Measurements from ENCODE around the genes PHKG1 and NUPR2.

DNA sequence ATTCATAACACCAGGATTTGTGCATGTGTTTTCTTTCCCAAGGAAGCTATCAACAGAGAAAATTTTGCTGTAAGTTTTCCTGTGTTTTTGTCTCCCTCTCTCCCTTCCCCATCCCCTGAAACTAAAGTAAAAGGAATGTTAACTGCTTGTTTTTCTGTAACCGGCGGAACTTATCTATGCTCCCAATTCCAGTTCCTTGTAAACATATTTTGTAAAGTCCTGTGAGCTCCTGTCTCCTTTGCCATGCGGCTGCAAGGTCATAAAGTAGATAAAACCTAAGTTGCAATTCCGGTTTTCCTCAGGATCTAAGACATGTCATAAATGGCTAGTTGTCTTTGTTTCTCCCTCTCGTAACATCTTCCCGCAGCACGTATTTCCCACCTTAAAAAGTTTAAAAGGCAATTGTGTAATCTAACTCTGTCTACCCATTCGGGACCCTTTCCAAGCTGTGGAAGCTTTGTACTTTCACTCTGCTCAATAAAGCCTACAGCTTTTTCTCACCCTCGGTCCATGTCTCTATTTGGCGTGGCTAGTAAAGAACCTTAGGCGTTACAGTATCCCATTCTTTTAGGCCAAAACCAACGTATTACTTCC is 78.9 kb upstream of the POM121L12 start:
- PRO-cap, result no peak
- RAMPAGE, long total RNA, result no peak

DNA sequence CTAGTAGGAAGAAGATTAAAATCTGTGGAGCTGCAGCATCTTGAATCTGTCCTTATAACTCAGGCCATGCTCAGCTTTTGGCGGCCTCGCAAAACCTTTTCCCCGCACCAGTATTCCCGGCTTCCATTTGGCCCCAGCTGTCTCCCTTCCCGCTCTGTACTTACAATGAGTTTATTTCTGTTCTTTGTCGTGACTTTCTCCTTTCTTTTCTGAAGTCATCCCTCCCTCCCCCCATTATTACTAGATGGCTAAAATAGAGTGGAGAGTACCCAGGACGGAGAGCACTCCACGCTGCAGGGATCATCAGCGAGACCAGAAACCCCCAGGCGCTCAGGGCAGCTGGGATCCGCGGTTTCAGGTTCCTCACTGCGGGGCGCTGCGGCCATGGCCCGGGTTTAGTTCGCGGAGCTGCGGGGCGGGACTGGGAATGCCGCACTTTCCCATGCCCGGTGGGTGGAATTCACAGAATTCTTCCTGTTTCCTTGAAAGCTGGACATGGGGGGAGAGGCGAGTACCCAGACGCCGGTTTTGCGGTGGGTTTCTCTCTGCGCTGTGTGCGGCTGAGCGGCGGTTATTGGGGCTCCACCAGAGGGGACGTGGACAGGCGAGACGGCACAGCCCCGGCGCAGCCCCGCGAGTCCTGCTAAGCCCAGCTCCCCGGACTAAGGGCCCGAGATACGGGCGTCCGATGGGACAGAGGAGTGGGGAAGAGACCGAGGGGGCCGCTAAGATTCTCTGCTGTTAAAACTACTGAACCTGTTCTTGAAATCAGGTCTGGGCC is 183.6 kb downstream of the POM121L12 start:
- PRO-cap, result bidirectional peak, plus-strand start at position 403 of the sequence, minus-strand start at position 356 of the sequence
- RAMPAGE, long total RNA, result no peak

DNA sequence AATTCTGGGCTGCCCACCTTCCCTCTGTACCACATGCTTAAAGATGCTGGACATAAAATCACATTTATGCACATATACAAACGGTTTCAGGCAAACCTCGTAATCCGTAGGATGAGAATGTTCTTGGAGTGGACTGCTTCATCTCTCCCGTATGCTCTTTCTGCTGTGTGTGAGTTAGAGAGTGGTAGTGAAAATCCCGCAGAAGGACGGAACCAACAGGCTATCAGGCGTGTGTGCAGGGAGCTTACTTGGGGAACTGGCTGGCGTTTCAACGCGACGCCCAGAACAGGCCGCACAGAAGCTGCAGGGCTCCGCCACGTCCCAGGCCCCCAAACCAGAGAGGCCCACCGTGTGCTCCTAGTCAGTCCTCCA is 730.8 kb upstream of the VSTM2A start:
- PRO-cap, result no peak
- RAMPAGE, long total RNA, result no peak

DNA sequence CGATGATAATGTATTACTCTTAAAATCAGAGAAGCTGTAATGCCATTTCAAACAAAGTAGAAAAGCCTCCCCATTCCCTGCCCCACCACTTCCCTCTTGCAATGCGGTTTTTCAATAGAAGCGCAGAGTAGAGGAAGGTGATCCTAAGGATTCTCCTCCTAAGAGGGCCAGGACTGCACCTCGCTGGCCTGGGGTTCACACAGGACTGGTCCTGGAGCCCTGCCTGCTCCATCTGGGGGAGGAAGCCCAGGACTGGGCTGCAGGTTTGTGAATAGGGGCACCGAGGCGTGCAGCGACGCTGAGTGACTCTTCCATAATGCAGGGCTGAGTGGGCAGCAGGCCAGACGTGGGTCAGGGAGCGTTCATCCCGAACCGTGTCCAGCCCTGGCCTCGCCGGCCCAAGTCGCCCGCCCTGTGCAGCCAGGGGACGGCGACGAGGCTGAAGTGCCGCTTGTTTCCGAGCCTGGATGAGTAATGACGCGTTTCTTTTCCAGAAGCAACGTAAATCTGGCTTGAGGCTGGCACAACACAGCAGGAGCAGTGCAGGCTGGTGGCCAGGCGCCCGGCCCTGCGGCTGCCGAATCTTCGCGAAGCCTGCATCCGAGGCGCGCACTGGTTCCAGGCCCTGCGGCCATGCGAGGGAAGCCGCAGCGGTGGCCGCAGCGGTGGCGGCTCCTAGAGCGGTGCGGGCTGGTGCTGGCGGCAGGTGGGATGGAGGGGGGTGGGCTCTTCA is 73.9 kb upstream of the SEC61G start:
- PRO-cap, result no peak
- RAMPAGE, long total RNA, result no peak

DNA sequence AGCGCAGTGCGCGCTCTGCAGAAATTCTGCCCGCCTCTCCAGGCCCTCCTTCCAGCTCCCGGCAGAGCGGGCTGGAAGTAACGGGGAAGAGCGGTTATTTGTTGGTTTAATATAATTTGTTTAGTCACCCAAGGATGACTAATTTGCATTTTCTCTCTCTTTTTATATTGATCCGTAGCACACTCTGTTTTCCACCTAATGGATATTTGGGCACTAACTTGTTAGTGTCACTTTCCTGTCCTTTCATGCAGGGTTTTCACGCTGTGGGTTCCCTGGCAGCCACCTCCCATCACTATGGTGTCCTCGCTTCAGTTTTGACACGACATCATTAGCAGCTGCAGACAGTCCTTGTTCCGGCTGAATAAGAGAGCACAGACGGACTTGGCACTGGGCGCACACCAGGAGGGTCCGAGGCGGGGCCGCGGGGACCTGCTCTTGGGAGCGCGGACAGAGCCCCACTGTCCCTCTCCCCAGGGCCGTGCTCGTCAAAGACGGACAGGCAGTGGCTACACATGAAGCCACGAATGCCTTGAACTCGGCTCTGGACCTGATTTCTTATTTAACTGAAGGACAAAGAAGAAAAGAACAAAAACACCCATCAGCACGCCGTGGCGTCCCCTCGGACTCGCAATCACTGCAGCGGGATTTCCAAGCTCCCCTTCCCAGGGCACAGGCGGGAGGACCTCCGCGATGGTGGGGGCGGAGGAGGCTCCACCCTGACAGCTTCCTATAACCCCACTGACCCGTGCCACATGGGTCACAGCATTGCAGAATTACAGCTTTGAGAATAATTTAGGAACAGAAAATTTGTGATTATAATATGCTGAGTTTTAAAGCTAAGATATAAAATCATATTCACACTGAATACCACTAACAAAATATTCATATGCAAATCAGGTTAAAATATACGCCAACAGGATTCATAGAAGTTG is 129.5 kb upstream of the SEC61G start:
- PRO-cap, result no peak
- RAMPAGE, long total RNA, result no peak

DNA sequence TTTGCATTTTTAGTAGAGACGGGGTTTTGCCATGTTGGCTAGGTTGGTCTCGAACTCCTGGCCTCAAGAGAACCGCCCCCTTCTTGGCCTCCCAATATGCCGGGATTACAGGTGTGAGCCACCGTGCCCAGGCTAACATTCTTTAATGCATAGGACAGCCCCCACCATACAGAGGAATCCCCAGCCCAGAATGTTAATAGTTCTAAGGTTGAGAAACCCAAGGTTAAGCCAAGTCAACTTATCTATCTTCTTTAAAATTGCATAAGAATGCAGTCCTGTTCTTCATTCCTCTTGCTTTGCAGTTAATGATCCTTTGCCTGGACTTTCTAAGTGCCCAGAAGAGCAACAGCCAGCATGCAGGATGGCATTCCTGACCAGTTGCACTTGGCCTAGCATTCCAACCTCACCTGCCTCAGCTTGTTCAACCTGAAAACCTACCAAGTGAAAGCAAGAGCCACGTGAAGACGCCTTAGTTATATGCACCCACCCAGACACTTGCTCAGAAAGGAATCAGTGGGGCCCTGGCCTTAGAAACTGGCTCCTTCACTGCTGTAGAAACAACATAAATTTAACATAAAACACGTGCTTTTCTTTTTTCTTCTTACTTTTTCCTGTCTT is 24.8 kb downstream of the EGFR start:
- PRO-cap, result no peak
- RAMPAGE, long total RNA, result no peak

- PRO-cap, result no peak
- RAMPAGE, long total RNA, result no peak
Observed at GRCh38 chr7:55080785-55081586, 62.2 kb downstream of the EGFR start.

GRCh38 chr7:55189341-55190335 is 170.8 kb downstream of the EGFR start:
- PRO-cap, result no peak
- RAMPAGE, long total RNA, result no peak

GRCh38 chr7:55207767-55208564 is 157.2 kb upstream of the LANCL2 start:
- PRO-cap, result no peak
- RAMPAGE, long total RNA, result no peak

DNA sequence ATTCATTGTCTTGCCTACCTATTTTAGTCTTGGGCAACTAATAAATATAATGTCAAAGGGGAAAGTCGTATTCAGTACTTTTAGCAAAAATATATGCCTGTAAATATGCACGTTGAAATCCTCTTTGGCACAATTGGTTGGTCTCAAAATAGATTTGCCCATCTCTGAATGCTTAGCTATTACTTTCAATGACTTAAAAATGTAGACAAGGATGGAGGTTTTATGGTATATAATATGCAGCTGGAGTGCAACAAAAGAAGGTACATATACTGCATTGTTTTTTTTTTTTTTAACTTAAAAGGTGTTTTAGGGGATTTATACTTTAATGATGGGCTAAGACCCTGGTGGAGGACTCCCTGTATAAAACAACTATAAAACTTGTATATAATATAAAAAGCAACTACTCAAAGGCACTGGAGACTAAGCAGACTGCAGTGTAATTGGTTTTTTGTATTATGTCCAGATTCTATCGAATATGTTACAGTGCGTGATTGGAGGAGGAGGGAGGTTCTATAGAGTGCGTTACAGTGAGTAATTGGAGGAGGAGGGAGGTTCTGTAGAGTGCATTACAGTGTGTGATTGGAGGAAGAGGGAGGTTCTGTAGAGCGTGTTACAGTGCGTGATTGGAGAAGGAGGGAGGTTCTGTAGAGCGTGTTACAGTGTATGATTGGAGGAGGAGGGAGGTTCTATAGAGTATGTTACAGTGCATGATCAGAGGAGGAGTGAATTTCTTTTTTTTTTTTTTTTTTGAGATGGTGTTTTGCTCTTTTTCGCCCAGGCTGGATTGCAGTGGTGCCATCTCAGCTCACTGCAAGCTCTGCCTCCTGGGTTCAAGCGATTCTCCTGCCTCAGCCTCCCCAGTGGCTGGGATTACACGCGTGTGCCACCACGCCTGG is 15.2 kb downstream of the LANCL2 start:
- PRO-cap, result no peak
- RAMPAGE, long total RNA, result no peak

GRCh38 chr7:55569257-55569590 is 3.1 kb downstream of the VOPP1 start:
- PRO-cap, result no peak
- RAMPAGE, long total RNA, result no peak

DNA sequence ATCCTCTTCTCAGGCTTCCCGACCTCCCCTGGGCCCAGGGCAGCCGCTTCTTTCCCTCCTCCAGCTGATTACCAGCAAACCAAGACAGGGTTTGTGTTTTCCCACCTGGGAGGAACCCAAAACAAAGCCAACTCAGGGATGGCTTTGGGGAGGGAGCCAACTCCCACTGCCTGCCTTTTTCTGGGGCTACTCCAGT is 116.4 kb upstream of the VOPP1 start:
- PRO-cap, result no peak
- RAMPAGE, long total RNA, result no peak

DNA sequence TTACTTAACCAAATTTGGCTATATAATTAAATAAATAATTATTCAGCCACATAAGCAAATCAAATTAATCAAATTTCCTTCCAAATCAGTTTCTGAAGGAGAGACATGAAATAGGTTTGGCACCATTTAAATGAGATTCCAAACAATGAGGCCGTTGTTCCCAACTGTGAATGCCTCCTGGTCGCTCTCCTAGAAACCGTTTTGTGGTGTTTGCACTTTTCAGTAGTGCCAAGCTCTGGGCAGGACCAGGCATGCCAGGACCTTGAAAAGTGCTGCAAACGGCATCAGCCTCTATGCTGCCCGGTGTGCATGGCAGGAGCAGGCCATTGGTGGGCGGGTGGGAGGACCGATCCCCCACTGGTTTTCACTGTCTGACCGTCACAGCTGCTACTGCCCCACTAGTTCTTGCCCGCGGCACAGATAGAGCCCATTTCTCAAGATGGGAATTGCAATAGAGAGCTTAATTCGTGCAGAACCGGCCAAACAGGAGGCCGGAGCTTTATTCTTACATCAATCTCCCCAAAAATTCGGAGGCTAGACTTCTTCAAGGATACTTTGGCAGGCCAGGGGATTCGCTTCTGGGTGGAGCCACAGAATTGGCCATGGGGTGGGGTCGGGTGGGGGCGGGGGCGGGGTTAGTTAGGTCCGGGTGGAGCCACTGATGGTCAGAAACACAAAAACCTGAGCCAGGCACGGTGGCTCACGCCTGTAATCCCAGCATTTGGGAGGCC is 87.8 kb downstream of the SEPTIN14 start:
- PRO-cap, result no peak
- RAMPAGE, long total RNA, result no peak

DNA sequence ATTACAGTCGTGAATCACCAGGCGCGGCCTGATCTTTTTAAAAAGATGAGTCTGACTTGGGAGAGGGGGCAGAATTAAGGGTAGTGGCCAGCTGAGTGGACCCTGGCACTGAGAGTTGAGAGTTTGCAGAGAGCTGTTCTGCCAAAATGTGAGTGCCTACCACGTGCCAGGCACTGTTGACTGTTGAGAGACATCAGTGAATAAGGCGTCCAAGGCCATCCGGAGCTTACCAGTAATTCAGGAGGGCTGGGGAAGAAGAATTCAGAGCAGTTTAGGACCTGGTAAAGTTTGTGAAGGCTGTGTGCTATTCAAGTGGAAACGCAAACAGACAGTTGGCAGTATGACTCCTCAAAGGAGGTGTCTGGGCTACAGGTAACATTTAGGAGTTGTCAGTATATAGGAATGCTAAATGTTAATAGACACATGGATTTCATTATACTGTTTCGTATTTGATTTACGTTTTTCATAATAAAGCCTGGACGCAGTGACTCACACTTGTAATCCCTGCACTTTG is 1.5 kb downstream of the NIPSNAP2 start:
- PRO-cap, result no peak
- RAMPAGE, long total RNA, result no peak

GRCh38 chr7:56062411-56063026 is 1.6 kb upstream of the SUMF2 start:
- PRO-cap, result no peak
- RAMPAGE, long total RNA, result no peak

DNA sequence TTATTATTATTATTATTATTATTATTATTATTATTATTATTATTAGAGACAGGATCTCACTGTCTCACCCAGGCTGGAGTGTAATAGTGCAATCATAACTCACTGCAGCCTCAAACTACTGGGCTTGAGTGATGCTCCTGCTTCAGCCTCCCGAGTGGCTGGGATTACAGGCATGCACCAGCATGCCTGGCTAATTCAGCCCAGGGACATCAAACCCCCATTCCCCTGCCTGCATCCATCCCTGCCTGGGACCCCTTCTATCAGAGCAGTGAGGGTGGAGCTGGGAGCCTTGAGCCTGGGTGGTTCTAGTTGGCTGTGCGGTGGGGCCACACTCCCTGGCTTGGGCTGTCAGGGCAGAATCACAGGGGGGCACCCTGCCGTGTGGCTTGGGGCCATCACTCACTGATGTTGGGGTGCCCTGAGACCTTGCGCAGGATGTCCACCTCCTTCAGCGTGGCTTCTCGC is 5.5 kb downstream of the PHKG1 start:
- PRO-cap, result no peak
- RAMPAGE, long total RNA, result no peak

DNA sequence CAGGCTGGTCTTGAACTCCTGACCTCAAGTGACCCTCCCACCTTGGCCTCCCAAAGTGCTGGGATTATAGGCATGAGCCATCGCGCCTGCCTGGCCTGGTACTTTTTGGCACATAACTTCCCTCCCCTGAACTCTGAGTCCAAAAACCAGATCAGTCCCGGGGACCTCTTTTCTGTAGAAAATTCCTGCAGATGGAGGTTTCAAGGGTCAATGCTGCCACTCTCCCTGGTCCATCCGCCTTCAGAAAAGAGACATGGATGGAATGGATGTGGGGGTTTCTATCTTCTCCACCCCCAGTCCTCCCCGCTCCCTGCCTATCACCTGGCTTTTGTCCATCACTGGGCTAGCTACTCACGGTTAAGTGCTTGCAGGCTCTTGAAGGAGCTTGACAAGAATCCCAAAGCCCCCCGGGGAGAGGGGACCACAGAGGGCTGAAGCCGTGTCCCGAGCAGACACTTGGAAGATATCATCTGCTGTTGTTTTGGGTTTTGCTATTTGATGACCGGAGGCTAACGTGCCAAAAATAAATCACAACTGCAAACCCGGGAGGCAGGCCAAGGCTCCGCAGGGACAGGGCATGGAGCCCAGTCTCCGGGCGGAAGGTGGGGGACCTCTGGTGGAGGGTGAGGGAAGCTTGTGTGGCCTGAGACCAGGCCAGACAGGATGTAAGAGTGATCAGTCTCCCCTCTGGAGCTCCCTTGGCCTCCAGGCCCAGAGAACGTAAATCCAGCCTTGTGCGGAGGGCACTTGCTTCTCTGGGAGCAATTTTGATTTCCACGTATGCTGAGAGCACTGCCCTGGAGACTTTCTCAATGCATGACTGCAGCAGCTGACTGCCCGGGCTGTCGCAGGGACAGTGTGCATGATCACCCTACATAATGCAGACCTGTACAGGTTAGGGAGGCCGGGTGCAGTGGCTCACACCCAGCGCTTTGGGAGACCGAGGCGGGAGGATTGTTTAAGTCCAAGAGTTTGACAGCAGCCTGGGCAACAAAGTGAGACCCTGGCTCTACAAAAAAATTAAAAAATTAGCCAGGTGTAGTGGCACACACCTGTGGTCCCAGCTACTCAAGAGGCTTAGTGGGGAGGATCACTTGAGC is at the start of gene PHKG1:
Gene PHKG1, minus strand, starts transcription at position 472 of the 1,100 bp plus-strand sequence.
- PRO-cap, result no peak
- RAMPAGE, long total RNA, result no peak

DNA sequence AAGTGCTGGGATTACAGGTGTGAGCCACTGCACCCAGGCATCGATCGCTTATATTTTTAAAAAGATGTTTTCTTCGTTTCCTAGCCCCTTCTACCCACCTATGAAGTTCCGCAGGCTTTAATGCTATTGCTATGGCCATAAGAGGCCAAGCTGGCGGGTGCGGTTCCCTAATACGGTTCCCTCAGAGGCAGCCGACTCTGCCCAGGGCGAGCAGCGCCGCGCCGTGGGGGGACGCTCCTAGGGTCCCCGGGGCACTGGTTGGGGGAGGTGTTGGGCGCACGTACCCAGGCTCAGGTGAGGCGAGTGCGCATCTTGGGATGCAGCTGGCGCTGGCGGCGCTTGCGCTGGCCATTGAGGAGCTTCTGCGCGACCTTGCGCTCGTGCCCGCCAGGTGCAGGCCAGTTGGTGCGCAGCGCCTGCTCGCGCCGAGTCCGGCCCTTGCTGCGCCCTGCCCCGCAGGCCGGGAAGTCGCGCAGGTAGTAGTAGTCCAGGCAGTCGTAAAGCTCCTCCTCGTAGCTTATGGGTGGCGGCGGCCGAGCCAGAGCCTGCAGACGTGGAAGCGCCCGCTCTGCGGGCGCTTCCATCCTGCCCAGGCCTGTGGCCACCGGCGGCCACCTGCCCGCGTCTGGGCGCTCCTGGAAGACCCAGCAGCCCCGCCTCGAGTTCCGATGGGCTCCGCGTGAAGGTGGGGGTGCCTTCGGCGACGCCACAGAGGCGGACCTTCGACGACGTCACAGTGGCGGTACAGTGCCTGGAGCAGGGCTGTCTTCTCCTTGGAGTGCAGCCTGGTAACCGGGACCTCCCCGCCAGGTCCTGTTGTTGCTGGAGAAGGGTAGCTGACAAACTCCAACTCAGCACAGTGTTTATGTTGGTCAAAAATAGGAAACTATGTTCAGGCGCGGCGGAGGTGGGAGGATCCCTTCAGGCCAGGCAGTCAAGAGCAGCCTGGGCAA is at the start of gene NUPR2:
Gene NUPR2, minus strand, starts transcription at position 687 of the 953 bp plus-strand sequence.
- PRO-cap, result no peak
- RAMPAGE, long total RNA, result no peak

GRCh38 chr7:56483136-56483714 is 367.0 kb upstream of the NUPR2 start:
- PRO-cap, result no peak
- RAMPAGE, long total RNA, result no peak

- PRO-cap, result no peak
- RAMPAGE, long total RNA, result no peak
Observed at GRCh38 chr7:57203475-57203910, 71.3 kb upstream of the ZNF479 start.

Data from vagina (tissue), 1 donor.